ENCODE results near the genes KHNYN, CTSG and STXBP6.

DNA sequence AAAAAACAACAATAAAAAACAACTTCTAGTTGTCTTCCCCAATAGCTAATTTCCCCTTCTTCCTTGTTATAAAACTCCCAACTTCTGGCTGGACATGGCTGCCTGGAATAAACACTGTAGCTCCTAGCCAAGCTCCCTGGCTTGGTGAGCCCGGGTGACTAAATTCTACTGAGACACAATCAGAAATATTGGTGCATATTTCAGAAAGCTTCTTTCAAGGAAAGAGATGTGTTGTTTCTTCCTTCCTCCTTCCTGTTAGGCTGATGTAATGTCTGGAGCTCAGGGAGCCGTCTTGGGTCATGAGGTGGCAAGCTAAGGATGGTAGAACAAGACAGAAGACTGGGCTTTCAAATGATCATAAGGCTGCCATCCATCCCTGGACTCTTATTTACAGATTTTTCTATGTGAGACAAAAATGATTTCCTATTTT, 4.3 kb downstream of the CBLN3 start:
- RRBS, result no CpG with 5 or more reads among the region's 2 CpGs

DNA sequence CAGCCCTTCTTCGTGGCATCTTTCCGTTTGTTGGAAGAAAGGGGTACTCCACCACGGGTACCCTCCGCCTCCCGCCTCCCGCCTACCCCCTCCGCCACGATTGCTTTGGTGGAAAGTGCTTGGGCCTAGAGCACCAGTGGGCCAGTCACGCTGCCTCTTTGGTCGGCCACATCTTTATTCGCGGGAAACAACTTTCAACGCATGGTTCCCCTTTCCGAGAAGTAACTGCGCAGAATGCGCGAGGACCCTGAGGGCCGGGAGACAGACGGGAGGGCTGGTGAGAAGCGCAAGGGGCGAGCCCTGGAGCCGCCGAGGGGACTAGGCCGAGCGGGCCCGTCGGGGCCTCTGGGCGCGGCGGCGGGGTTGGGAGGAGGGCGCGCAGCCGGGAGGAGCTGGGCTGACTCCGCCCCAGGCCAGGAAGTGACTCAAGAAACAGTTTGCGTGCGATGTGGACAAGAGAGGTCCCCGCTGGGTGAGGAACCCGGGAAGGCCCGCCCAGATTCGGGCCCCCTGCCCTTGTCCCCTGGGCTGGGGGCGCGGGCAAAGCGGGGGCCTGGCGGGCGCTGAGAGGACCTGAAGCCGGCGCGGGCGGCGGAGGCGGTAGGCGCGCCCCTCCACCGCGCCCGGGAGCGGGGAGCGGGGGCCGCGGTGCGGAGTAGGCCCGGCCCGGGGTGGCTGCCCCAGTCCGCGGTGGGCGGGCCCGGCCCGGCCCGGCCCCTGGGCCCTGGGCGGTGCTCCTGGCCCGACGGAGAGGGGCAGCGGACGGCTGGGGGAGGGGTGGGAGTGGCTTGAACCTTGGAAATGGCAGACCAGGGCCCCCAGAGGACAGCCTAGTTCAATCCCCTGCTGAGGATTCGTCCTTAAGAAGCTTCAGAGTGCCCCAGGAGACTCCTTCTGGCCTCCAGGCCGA, at the start of gene KHNYN:
KHNYN (plus strand) TSS at position 435 of the 910 bp plus-strand sequence.
- RRBS, result under 1% methylated on average over 20 of the region's 77 CpGs

GRCh38 chr14:24576172-24576694, at the start of gene CTSG:
Gene CTSG (minus strand): TSS chr14:24576250.
- RRBS, result no CpG with 5 or more reads among the region's 3 CpGs

- RRBS, result no CpG with 5 or more reads among the region's 2 CpGs
Measured at GRCh38 chr14:24633222-24633661, 748 bp downstream of the GZMB start.

GRCh38 chr14:24680598-24680918, 46.6 kb upstream of the GZMB start:
- RRBS, result no CpG with 5 or more reads among the region's 3 CpGs

GRCh38 chr14:24817022-24817321, 183.0 kb upstream of the GZMB start:
- RRBS, result no CpG with 5 or more reads among the region's 6 CpGs

GRCh38 chr14:24844068-24844496, 205.9 kb downstream of the STXBP6 start:
- RRBS, result no CpG with 5 or more reads among the region's 7 CpGs

GRCh38 chr14:25049421-25050492, at the start of gene STXBP6:
Gene STXBP6 (minus strand): TSS chr14:25050147.
- RRBS, result 2% methylated on average over 40 of the region's 109 CpGs

- RRBS, result no CpG with 5 or more reads among the region's 4 CpGs
Measured at GRCh38 chr14:25394397-25395485, 344.8 kb upstream of the STXBP6 start.

GRCh38 chr14:28401379-28401700, 365.2 kb upstream of the FOXG1 start:
- RRBS, result no CpG with 5 or more reads among the region's 2 CpGs

DNA sequence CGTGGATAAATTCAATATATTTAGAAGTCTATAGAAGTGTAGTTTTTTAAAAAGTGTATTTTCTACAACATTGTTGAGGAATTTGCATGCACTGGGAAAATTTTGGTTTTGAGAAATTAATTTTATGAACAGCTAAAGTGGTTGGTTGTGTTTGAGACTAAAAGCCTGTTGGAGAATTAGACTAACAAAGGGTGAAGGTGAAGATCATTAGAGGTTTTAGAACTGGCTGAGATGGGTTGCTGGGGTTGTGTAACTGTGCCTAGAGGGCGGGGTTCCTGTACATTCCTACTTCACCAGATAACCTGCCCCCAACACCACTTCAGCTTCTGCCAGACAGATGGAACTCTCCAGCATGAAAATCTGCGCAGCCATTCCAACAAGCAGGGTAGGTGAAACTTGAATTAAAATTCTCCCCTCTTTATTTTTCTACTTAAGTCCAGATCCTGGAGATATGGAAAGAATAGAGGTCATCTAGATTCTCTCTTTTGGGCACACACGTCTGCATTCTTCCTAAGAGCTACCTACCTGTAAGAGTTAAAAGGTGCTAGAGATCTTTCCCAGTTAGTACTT, 6.0 kb downstream of the FOXG1 start:
- RRBS, result no CpG with 5 or more reads among the region's 4 CpGs

GRCh38 chr14:30194638-30194982, 267.0 kb upstream of the PRKD1 start:
- RRBS, result no CpG with 5 or more reads among the region's 3 CpGs

DNA sequence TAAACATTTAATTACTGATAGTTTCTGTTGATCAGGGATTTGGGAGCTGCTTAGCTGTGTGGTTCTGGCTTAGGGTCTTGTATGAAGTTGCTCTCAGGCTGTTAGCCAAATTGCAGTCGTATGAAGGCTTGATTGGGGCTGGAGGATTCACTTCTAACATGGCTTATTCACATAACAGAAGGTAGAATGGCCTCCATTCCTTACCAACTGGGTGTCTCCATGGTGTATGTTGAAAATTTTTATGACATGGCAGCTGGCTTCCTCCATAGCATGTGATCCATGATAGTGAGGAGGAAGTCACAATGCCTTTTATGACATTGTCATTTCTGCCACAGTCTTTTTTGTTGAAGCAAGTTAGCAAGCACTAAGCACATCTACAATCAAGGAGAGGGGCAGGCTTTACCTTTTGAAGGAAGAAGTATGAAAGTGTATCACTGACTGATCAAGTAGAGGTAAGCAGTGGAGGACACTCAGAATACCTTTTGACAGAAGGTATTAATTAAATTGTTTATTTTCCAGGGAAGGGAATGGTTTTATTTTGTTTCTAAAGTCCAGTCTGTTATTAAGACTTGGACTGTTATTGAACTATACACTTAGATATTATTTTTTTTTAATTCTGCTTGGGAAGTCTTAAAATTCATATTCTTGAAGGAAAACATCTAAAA, 18.6 kb downstream of the G2E3 start:
- RRBS, result no CpG with 5 or more reads among the region's 1 CpG

GRCh38 chr14:30622430-30623100, 446 bp downstream of the SCFD1 start:
- RRBS, result no CpG with 5 or more reads among the region's 15 CpGs

DNA sequence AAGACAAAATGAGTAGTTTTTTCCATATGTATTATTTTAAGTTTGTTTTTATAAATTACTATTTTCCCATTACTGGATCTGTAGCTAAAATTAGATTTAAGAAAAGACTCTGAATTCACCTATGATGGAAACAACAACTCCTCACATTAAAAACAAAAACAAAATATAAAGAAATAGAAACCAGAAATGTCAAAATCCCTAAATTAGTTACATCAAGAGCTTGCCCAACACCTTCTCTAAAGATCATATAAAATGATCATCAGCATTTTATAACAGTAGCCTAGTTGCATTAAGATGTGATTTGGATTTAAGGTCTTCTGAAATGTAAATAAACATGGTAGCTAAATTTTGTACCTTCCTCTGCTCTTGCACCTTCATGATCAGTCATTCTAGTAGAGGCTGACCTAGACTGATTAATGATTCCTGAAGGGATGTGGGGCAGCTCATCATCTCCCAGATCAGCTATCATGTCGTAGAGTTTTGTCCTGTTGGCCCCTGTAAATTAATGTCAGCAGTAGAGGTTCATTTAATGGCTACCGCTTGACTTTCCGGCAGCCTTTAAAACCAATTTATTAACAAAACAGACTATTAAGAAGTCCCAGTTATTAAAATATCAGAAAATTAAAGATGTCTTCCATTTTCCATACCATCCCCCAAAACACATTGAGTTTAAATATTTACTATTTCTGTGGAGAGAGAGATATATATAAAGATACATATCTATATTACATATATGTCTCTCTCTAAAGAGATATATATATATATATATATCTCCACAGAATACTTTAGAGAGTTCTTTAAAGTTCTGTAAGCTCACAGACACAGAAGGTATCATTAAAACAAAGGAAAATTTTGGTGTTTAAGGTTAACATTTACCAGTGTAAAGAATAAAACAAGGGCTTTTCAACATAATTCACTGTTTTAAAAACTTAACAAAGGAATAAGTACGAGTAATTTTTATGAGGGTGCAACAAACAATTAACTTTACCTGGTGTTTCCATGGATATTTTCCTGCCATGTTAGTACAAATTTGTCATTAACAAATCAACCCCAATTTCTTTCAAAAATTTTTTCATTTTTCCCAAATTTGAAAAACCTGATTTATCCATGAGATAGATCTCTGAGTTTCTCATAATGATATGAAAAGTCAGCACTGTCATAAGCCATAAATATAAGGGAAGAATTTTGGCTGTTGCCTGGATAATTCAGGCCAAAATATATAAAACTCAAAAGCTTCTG, 44.7 kb downstream of the COCH start:
- RRBS, result no CpG with 5 or more reads among the region's 4 CpGs

DNA sequence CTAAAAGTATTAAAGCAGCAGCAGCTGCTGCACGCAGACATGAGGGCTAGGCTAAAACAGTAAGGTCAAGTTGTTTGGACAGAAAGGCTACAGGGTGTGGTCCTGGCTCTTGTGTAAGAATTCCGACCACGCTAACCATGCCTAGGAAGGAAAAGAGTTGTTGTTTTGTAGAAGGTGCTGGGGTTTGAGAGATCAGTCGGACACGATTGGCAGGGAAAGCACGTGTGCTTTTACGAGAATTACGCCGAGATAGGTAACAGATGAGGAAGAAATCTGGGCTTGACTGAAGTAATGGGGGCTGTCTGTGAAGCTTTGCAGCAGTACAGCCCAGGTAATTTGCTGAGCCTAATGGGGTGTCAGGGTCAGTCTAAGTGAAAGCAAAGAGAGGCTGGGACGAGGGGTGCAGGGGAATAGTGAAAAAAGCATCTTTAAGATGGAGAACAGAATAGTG, 39.9 kb upstream of the HECTD1 start:
- RRBS, result no CpG with 5 or more reads among the region's 10 CpGs

GRCh38 chr14:31388704-31389200, 31.6 kb downstream of the HEATR5A start:
- RRBS, result no CpG with 5 or more reads among the region's 5 CpGs

DNA sequence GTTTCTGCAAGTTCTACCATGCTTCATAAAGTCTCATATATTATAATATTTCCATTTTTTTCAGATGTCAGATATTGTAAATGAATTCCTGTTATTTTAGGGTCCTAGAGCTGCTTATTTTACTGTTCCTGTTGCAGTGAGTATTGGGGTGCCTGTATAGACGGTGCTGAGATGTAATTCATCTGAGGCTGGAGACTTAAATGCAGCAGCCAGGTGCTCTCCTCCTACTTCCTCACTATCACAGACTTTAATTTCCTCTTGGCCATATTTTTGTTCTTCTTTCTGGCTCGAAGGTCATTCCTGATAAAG, 141.9 kb upstream of the ARHGAP5 start:
- RRBS, result no CpG with 5 or more reads among the region's 2 CpGs

- RRBS, result no CpG with 5 or more reads among the region's 3 CpGs
Measured at GRCh38 chr14:31966658-31967074, 110.4 kb upstream of the ARHGAP5 start.

GRCh38 chr14:32075533-32076034, 1.5 kb upstream of the ARHGAP5 start:
- RRBS, result no CpG with 5 or more reads among the region's 5 CpGs

Data from AG10803 (cell line).